Measurements from ENCODE around the gene NEGR1.

DNA sequence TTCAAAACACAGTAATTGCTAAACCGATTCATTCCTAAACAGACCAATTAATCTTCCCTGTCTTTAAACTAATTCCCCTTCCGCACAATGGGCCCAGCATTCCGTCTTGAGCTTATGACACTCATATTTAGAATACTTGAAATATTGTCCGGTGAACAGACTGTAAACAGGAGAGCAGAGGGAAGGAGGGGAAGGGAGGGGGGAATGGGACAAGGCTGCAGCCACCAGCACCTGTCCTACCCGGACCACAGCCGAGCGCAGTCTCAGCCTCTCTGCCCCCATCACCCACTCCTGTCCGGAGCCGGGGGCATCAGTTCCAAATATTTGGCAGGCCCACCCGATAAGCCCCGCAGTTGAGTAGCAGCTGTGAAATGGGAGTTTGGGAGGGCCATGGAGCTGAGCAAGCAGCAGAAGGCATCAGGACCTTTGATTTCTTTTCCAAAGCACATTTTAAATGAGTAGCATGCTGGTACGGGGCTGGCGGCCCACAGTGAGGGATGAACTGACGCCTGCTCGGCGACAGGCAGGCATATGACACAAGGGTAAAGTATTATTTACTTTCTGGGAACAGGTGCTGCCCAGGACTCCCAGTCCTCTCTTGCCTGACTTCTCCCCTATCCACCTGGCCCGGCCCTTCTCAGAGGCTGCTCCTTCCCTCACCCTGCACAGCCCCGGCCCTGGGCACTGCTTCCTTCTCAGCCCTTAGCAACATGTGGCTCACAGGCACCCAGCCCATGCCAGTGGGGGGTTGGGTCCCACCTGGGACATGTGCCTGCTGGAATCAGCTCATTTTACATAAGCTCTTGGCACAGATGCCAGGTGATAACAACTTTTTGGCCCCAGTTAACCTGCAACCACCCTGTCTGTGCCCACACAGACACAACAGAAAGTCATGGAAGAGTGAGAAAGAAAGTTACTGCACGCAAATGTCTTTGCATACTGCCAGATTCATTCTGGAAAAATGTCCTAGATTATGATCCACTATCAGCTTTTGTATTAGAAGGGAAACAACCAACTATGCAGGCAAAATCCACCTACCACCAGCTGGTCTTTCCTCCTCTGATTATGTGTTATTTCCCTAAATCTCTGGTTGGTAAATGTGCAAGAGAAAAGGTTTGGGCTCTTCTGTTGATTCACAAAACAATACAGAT is 112.4 kb upstream of the GADD45A start:
- PRO-cap: no peak

GRCh38 chr1:67612849-67613279 is 72.1 kb upstream of the GADD45A start:
- PRO-cap: no peak

DNA sequence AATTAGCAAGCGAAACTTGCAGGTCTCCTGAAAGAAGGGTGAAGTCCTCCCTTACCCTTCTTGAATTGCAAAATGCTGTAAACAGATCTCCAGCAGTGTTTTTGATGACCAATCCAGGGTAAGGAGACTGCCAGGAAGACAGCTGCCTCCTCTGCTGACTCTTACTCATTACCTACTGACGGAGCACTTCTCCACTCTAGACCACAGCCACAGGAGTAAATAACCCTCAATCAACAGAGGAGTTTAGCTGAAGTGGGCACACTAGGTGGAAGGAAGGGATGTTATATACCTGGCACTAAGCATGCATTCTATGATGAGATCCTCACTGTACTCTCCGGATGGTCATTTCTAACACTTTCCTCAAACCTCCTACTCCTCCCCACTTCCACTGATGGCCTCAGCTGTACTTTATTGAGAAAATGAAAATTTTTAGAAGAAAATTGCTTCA is 32.1 kb upstream of the GADD45A start:
- PRO-cap: no peak

DNA sequence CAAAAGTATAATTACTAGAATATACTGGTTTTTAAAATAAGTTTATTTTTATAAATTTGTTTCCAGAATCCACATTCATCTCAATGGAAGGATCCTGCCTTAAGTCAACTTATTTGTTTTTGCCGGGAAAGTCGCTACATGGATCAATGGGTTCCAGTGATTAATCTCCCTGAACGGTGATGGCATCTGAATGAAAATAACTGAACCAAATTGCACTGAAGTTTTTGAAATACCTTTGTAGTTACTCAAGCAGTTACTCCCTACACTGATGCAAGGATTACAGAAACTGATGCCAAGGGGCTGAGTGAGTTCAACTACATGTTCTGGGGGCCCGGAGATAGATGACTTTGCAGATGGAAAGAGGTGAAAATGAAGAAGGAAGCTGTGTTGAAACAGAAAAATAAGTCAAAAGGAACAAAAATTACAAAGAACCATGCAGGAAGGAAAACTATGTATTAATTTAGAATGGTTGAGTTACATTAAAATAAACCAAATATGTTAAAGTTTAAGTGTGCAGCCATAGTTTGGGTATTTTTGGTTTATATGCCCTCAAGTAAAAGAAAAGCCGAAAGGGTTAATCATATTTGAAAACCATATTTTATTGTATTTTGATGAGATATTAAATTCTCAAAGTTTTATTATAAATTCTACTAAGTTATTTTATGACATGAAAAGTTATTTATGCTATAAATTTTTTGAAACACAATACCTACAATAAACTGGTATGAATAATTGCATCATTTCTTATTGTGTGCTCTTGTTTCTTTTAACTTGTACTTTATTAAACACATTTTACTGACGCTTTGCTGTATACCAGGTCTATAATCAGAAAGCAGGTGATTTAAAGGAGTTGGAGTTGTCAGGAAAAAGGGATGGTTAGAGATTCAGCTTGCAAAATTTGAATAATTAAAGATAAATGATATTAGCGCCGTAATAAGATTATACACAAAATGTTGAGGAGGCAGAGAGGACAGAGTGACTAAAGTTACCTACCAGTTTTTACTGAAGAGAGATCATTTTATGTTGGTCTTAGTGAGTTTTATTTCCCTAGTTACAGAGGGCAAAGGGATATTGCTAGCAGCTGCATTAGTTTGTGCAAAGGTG is 2.9 kb downstream of the GADD45A start:
- PRO-cap: no peak

DNA sequence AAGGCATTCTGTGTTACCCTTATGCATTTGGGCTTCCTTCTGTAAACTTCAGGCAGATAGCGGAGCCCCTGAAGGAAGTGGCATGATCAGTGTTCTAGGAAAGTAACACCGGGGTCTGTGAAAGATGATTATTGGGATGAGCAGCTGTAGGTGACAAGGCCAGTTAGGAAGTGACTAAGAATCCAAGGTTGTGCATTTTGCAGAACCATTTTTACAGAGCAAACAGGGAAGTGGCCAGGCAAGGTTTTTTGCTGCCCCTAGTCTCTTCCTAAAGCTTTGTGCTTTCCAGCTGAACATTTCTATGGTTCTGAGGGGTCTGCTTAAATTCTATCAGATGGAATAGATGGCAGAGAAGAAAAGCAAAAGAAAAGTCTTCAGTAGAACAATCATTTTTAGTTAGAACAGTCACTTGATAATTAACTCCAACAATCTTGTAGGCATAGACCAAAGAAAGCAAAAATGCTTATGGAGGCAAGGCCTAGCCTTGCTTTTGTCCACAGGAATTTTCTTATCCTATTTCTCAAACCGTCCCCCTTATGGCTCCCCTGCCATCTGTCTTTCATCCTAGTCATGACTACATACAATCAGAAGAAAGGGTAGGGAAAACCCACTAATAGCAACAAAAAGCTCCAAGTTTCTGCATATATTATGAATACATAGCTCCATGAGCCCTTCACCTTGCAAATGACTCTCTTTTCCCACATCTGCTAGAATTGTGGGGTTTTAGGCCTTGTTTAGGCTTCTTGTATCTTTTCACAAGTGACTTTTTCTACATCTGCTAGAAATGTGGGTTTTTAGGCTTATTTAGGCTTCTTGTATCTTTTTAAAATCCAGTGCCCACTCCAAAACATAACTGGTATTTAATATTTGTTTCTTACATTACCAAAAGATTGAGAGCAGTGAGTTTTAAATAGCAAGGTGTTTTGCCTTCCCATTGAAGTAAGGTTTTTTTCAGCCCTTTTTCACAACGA is 4.1 kb downstream of the GADD45A start:
- PRO-cap: no peak

DNA sequence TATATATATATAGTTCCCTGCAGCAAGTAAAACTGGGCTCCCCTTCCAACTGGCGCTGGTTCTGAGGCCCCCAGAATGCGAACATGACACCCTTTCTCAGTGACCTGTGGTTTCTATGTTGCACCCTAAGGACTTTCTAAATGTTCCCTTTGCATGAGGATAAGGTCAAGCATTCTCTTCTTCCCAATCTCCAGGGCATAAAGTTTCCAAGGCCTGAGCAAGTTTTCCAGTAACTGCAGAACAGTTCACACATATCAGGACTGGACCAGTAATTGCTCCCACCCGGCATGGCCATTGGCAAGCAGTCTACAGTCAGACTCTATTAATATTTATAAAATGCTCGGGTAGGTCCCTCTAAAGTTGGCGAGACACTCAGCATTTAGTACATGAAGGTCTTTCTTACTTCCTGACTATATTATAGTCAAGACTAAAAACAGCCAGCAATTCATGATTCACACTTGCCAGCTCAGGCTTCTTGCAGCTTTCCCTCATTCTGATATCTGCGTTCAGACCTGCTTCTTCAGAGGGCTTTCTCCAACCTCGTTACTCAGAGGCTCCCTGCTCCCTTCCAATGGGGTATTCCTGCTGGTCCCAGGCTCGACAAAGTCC is 25.4 kb downstream of the GADD45A start:
- PRO-cap: no peak

DNA sequence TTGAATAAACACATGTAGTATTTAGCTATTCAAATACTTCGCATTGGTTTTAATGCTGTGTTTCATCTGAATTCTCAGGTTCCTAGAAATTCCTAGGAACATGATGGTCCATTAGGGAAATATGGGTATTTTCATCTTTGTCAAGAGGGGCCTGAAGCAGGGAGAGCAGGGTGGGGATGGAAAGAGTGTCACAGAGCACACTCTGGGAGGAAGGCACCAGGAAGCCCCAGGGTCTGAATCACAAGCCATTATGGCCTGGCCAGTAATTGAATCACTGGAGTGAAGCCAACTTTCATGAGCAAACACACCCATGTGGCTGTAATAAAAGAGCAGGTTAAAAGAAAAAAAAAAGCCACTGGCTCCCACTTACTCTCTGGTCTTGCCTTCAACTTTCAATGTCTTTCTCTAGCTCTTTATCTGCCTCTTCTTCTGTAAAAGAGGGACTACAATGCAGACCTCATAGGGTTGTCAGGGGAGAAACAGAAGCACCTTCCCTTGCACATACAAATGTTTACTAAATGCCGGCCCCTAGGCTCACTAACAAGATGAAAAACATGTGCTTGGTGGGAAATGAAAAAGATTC is 28.4 kb downstream of the GADD45A start:
- PRO-cap: no peak

GRCh38 chr1:67777565-67778034 is 55.7 kb downstream of the GNG12 start:
- PRO-cap: no peak

DNA sequence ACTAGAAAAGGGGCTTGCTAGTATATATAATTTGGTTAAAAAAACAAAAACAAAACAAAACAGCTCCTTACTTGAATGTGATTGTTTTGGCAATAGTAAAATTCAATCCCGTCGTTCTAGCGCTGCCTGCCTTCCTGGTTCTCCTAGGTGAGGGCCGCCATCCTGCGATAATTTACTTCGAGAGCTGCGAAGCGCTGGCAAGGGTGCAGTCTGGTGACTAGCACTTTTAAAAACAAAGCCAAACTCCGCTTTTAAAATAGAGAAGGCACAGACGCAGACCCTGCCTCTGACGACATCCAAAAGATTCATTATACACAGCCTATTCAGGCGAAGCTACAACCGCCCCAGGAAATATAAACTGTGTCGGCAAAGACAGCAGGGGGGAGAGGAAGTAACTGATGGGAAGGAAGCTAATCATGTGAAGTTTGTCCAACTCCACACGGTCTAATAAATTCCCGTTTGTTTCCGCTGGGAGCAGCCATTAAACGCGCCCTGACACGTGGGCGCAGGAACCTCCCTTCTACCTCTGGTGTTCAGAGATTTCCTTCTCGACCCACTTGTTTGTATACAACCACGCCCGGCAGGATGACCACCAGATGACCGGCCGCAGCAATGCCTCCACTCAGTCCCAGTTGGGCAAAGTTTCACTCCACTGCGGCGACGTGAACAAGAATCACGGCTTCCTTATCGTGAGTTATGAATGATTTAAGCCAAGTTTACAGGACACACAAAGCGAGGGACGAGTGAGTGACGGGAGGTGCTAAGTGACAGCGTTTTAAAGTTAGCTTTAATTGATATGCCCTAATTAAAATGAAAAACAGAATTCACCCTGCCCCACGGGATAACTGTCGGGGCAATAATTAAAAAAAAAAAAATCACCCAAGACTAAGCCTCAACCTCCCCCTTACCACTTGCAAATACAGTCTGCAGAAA is 1.3 kb downstream of the GNG12 start:
- PRO-cap: no peak

- PRO-cap: no peak
Observed at GRCh38 chr1:68176807-68177550, 55.3 kb downstream of the WLS start.

DNA sequence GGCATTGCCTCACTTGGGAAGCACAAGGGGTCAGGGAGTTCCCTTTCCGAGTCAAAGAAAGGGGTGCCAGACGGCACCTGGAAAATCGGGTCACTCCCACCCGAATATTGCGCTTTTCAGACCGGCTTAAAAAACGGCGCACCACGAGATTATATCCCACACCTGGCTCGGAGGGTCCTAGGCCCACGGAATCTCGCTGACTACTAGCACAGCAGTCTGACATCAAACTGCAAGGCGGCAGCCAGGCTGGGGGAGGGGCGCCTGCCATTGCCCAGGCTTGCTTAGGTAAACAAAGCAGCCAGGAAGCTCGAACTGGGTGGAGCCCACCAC is 426.8 kb upstream of the DEPDC1 start:
- PRO-cap: no peak

DNA sequence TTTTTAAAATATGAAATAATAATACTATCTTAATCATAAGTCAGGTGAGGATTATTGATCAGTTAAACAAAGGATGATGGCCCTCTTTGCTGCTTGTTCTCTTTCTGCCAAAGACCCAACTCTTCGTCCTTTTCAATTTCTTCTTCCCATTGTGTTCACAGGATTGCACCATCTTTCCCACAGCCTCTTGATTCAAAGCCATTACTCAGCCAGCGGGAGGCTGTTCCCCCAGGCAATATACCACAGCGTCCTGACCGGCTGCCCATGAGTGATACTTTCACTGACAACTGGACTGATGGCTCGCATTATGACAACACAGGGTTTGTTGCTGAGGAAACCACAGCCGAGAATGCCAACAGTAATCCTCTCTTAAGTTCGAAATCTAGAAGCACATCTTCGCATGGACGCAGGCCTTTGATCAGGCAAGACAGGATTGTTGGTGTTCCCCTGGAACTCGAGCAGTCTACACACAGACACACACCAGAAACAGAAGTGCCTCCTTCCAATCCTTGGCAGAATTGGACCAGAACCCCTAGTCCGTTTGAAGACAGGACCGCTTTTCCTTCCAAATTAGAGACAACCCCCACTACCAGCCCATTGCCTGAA is 167.3 kb downstream of the LRRC40 start:
- PRO-cap: no peak

DNA sequence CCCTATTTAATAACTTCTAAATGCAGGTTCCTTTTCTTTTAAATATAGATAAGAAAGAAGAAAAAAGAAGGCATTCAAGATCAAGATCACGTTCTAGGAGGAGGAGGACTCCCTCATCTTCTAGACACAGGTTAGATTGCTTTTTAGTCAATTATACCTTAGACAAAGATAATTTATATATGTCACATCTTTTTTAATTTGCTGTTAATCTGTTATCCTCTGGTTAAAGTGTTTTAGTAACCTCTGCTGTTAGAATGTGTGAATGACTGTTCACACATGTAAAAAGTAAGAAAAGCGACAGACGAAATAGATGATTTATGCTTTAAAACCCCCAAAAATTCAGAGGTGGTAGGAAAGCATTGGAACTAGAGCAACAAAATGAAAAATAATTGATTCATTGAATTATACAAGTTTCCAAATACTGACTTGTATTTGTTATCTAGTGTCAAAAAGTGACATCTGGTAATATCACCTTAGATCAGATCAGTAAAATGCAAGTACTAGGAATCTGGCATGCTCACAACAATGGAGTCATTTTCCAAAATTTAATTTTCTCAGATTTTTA is 18.3 kb downstream of the SRSF11 start:
- PRO-cap: no peak

GRCh38 chr1:72206615-72207089 is 75.7 kb downstream of the NEGR1 start:
- PRO-cap: no peak

DNA sequence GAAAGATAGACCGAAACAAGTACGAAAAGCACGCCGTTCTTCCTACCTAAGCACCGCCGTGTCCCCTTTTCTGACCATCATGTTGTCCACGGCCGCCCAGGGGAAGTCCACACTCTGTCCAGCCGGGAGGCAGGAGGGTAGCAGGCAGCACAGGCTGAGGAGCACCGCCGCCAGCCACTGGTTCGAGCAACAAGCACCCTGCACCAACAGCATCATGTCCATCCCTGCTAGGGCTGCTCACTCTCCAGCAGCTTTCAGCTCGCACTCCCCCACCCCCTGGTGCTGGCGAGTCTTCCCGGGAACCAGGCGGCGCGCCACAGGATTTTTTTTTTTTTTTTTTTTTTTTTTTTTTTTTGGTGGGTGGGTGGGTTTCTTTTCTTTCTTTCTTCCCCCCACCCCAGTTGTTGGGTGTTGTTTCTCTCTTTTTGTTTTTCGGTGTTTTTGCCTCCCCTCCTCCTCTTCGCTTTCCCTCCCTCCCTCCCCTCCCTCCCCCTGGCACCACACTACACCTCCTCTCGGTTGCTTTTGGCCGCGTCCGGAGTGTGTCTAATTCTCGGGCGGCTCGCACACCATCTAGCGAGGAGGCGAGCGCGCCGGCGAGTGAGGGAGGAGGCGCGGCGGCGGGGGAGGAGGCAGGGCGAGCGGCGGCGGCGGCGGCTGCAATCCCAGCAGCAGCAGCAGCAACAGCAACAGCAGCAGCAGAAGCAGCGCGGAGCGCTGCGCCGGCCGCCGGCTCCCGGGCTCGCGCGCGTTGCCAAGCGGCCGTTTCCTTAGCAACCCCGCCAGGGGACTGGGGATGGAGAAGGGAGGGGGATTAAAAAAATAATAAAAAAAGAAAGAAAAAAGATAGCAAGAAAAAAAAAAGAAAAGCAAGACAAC is at the start of gene NEGR1:
NEGR1 (minus strand) TSS at position 267 of the 879 bp plus-strand sequence.
- PRO-cap: no peak

DNA sequence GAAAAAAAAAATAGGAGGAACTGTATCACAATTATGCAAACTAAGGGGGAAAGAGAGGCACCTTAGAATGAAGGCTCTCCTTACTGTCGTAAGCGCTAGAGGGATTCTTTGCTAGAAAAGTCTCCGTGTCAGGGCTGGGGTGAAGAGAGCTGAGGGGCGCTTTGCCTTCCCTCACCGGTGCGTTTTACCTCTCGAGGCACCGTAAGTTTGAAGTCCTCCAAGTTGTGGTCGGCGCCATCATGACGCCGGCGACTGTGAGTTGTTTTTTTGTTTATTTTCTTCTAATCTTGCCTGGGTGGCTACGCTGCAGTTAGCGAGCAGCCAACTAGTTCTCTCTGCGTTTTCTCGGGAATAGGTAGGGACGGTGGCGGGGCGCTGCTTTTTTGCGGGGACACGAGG is 812 bp upstream of the NEGR1 start:
- PRO-cap: no peak

DNA sequence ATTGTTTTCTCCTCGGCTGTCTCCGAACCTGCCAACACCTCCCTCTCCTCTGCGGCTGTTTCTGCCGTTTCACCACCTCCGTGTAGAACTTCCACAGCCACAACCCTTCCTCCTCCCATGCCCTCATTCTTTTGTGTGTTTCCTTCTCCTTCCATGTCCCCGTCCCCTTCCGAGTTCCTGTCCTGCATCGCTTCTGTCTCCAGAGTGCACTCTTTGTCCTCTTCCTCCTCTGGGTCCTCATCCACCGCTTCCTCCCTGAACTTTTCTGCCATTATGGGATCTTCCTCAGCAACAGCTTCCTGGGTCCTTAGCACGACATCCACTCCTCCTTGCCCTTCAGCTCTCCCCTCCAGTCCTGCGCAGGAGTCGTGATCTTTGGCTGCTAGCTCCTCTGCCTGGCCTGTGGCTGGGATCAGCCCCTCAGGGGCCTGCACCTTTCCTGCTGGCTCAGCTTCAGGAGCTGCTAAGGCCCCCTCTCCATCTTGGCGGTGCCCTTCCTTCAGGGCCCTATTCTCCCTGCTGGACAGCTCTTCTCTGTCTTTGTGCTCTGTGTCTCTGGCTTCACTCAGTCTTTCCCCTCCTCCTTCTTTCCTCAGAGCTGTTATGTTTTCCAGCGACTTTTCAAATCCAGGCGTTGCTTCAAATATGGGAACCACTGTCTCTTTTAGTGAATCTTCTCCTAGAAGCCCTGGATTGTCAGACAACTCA is 59.3 kb upstream of the LRRC53 start:
- PRO-cap: no peak

GRCh38 chr1:75928842-75929114 is 3.4 kb downstream of the ASB17 start:
- PRO-cap: no peak

DNA sequence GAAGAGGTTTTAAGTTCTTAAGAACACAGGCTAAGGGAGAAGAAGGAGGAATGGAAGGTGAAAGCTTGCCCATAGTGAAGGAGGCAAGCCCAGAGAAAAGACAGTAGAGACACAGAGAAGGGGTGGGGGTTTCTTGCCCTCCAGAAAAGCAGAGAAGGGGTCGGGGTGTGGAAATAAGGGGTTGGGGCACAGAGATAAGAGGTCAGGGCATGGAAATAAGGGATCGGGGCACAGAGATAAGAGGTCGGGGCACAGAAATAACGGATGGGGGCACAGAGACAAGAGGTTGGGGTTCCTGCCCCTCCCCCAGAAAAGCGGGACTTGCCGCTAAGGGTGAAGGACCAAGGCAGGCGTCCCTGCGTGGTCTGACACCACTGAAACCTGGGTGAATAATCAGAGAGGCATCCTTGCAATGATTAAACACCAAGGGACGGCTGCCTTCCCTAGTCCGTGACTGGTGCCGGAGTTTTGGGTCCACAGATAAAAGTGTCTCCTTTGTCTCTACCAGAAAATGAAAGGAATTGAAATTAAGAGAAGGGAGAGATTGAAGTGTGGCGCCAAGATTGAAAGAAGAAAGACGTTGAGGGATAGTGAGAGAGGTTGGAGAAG is 32.0 kb downstream of the ST6GALNAC5 start:
- PRO-cap: no peak

DNA sequence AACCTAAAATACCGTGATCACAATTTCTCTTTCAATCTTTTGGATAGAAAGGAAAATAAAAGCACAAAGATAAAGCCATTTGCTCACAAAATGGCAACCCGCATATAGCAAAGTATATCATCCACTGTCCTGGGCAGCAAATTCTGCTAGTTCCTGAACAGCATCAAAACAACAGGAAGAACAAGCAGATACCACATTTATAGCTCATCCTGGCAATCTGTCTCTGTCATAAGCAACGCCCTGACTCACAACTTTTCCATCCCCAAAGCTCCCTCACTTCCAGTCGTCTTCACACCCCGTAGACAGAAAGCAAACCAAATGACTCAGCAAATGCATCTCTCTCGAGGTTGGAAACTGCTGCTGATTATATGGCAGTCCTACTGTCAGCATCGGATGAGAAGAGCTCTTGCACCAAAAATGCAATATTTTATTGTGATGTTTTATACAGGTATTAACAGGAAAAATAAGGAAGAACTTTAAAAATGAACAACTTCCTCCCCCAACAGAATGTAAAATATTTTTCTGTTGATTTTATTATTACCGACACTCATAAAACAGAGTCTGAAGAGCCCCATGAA is 65.9 kb downstream of the AK5 start:
- PRO-cap: no peak